ENCODE data around the genes SH2D1A, PRR32, SASH3 and STK26.

- PRO-cap, 4 experiments = no peak in any of the 4 experiments
- RAMPAGE, long total RNA, 2 experiments = no peak in any of the 2 experiments
Measured at GRCh38 chrX:124044928-124045723, 83.6 kb downstream of the STAG2 start.

GRCh38 chrX:124346139-124346865, at the start of gene SH2D1A:
SH2D1A (plus strand) TSS chrX:124346563.
- PRO-cap, 4 experiments = peak in 4 of 4 experiments; most common plus-strand start chrX:124346563 (in 4); most common minus-strand start chrX:124346429 (in 1)
- RAMPAGE, long total RNA, 2 experiments = start-site peak on the plus strand in 2 of 2 experiments, at chrX:124346563-124346578 at its widest, 15 to 16 reads per replicate

- PRO-cap, 4 experiments = peak in 1 of 4 experiments; most common minus-strand start chrX:124984302 (in 1)
- RAMPAGE, long total RNA, 2 experiments = start-site peak on the minus strand in 2 of 2 experiments, at chrX:124984298-124984312 at its widest, 50 to 113 reads per replicate
Measured at GRCh38 chrX:124984119-124984639, 335.5 kb upstream of the TEX13C start.

DNA sequence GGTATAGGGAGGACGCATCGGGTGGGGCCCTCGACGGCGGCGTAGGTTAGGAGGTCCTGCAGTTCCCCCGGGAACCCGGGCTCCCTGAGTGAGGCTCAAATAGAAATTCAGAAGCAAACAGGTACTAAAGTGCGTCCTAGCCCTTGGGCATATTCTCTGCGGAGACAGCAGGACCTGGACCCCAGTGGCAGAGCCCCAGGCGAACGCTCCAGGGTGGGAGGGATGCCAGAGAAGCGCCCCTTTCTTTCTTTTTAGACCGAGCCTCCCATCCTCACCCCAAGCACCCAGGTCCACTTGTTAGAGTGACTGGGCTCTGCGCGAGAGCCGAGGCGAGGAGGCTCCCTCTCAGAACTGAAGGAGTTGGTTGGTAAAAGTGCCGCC, 116.6 kb upstream of the TEX13C start:
- PRO-cap, 4 experiments = no peak in any of the 4 experiments
- RAMPAGE, long total RNA, 2 experiments = no peak in any of the 2 experiments

- PRO-cap, 4 experiments = peak in 4 of 4 experiments; most common plus-strand start chrX:125898858 (in 4)
- RAMPAGE, long total RNA, 2 experiments = no peak in any of the 2 experiments
Measured at GRCh38 chrX:125898661-125898955, 267.5 kb downstream of the DCAF12L2 start.

DNA sequence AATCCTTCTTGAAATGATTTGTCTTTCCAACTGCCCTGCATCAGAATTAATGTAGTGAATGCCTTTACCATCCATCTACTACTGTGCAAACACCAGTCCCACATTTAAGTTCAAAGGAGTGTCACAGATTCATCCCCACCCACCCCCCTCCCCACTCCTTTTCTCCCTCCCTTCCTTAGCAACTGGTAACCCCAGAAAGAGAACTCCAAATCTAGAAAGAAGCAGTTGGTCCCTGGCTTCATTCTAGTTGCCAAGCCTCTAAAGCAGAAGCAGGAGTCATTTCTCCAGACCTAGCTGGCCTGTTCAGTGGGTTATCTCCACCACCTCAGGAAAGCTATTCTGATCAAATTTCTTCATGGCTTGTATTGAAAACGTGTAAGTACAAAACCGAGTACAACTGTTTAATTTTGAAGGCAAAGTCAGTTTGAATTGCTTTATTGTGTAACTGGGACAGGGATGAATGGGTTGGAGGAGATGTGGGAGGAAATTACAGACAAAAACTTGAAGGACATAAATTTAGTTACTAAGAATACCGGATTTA, at the start of gene PRR32:
PRR32 (plus strand) TSS at position 241 of the 541 bp plus-strand sequence.
- PRO-cap, 4 experiments = no peak in any of the 4 experiments
- RAMPAGE, long total RNA, 2 experiments = no peak in any of the 2 experiments

GRCh38 chrX:129739539-129740348, 965 bp downstream of the XPNPEP2 start:
- PRO-cap, 4 experiments = no peak in any of the 4 experiments
- RAMPAGE, long total RNA, 2 experiments = no peak in any of the 2 experiments

GRCh38 chrX:129779562-129780267, at the start of gene SASH3:
SASH3 (plus strand) TSS chrX:129779949.
- PRO-cap, 4 experiments = peak in 4 of 4 experiments; most common plus-strand start chrX:129779968 (in 2); most common minus-strand start chrX:129779814 (in 4)
- RAMPAGE, long total RNA, 2 experiments = start-site peak on the plus strand in 2 of 2 experiments, at chrX:129779942-129779972 at its widest, 50 to 64 reads per replicate

DNA sequence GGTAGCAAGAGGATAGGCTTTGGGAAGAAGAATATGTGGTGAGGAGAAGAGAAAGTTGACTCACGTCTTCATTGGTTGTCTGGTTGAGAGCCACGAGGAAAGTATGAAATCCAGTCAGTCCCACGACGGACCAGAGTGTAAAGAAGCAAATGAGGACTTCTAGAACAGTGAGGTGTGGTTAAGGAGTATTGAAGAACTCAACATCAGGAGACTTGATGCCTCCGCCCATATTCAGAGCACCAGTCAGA, 31.1 kb downstream of the ZDHHC9 start:
- PRO-cap, 4 experiments = no peak in any of the 4 experiments
- RAMPAGE, long total RNA, 2 experiments = no peak in any of the 2 experiments

DNA sequence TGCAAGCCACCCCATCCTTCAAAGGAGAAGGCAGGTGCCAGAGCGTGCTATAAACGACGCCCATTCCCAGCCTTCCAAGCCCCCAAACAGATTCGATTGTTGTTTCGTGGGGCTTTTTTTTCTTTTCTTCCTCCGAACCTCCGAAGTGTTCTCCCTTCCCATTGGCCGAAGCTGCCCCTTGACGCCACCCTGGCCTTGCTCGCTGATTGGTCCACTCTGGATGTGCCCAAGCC, 25.3 kb downstream of the UTP14A start:
- PRO-cap, 4 experiments = peak in 4 of 4 experiments; most common minus-strand start position 98 of the sequence (in 2)
- RAMPAGE, long total RNA, 2 experiments = no peak in any of the 2 experiments

GRCh38 chrX:130014909-130015759, 32.7 kb downstream of the BCORL1 start:
- PRO-cap, 4 experiments = no peak in any of the 4 experiments
- RAMPAGE, long total RNA, 2 experiments = no peak in any of the 2 experiments

- PRO-cap, 4 experiments = peak in 2 of 4 experiments; most common plus-strand start chrX:130163623 (in 2)
- RAMPAGE, long total RNA, 2 experiments = no peak in any of the 2 experiments
Measured at GRCh38 chrX:130163457-130163707, 2.3 kb downstream of the AIFM1 start.

- PRO-cap, 4 experiments = peak in 1 of 4 experiments; most common plus-strand start chrX:130895559 (in 1)
- RAMPAGE, long total RNA, 2 experiments = no peak in any of the 2 experiments
Measured at GRCh38 chrX:130895459-130895658, 7.7 kb downstream of the ENOX2 start.

DNA sequence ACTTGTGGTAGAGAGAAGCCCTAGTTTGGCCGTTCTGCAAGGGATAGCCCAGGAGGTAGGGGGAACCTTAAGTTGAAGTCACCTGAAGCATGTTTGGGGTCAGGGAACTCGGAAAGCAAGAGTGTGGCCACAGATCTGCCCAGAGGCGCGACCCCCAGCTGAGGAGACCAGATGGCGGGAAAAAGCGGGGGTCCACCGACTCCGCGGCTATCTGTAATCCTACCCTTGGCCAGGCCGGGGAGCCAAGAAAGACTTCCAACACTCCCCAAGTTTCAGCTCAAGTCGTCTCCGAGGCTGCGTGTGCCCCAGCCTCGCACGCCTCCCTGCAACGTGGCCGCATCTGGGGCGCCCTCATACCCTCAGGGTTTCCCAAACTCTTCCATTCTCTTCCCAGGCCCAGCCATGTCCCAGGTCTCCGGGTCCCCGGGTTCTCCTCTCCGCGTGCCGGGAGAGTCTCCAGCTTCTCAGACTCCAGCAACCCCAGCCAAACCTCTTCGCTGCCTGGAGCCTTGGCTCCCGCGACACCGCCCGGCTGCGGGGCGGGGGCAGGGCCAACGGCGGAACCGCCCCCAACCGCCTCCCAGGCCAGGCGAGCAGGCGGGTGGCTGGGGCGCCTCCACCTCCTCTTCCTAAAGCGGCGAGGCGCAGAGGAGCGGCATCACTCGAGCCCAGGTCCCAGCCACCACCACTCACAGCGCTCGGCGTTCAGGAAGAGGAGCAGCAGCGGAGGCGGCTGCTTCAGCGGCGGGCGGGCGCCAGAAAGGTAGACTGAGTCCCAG, at the start of gene STK26:
STK26 (plus strand) TSS at position 658 of the 779 bp plus-strand sequence.
- PRO-cap, 4 experiments = peak in 4 of 4 experiments; most common plus-strand start position 658 of the sequence (in 4); most common minus-strand start position 496 of the sequence (in 4)
- RAMPAGE, long total RNA, 2 experiments = start-site peak on the plus strand in 2 of 2 experiments, centred at positions 618 to 732 of the sequence, 18 to 88 reads per replicate

DNA sequence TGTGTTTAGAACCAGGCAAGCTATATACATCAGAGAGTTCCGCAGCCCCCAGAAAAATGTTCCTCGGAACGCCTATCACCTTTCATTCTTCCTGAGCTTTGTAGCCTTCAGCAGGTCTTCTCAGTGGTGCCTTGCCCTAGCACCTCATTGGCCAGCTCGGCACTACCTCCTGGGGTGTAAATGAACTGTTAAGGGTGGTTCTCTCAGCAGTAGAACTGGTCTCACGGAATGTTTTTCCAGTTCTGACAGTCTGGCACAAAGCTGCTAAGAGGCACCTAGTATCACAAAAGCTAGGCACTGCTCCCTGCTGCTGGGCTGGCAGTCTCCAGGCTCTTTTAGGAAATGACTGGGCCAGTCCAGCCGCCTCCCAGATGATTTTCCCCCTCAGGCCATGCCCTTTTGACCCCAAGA, 8.1 kb downstream of the FRMD7 start:
- PRO-cap, 4 experiments = no peak in any of the 4 experiments
- RAMPAGE, long total RNA, 2 experiments = no peak in any of the 2 experiments

DNA sequence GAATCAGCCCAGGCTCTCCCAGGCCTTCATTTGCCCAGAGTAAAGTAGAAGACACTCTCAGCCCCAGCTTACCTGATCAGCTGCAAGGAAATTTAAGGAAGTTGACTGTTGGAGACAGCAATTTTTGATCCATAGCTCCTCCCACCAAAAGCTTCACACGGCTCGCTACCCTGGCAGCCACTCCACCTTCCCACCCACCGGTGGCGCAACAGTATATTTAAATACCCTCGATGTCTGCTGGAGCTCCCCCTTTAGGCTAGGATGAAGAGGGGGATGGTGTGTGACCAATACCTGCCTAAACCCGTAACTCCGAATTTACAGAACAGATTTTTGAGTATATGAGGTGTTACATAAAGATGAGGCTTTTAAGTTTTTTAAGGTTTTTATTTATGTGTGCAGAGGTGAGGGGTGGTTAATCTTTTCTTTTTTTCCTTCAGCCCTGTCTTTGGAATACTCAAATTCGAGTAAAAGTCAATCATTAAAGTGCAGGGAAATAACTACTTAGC, 75.3 kb downstream of the MBNL3 start:
- PRO-cap, 4 experiments = peak in 4 of 4 experiments; most common minus-strand start position 94 of the sequence (in 4)
- RAMPAGE, long total RNA, 2 experiments = start-site peak on the minus strand in 2 of 2 experiments, centred at positions 69 to 71 of the sequence, 83 to 159 reads per replicate

GRCh38 chrX:132432950-132433495, 55.8 kb downstream of the MBNL3 start:
- PRO-cap, 4 experiments = no peak in any of the 4 experiments
- RAMPAGE, long total RNA, 2 experiments = no peak in any of the 2 experiments

DNA sequence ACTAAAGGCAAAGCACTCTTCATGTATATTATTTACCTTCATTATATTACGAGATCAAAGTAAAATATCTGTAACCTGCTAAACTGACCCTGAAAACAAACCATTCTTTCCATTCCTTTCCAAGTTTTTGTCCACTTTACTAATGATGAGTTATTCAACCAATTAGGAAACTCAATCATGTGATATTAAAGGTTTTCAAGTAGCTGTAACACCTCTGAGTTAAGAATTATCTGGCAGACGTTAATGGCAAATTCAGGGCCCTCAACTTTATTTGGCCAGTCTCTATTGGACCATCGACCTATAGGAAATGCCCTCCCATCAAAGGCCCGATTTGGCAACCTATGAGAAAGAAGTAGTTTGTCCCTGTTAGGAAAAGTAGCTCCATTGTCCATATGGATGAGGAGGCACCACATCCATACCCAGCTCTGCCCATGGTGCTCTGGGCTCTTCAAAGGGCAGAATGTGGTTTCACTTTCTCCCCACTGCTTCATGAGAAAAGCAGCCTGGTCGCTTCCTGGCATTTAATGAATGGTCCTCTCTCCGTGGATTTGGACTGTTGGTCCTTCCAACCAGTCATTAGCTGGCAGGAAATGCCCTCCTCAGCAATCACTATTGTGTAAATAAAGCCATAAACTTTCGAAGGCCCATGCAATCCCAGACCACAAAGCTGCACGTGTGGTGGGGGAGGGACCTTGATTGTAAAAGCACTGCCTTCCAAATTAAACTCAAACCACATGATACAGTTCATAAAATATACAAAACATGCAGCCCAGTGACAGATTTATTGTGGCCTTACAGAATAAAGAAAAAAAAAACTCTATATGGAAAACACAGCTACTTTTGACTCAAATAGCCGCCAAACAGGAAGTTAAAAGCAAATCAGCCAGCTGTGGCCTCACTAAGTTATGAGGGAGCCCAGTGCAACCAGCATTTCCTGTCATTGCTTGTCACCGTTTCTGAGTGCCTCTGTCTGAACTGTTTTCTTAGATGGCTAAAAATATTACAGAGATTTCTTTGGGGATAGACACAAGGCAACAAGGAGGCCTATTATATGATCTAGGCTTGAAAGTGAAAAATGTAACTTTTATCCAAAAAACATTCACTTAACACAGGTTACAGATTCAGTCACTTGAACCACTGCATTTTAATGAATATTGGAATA, 8.2 kb downstream of the MBNL3 start:
- PRO-cap, 4 experiments = peak in 2 of 4 experiments; most common plus-strand start position 664 of the sequence (in 1); most common minus-strand start position 526 of the sequence (in 1)
- RAMPAGE, long total RNA, 2 experiments = no peak in any of the 2 experiments

- PRO-cap, 4 experiments = peak in 2 of 4 experiments; most common minus-strand start chrX:132613453 (in 2)
- RAMPAGE, long total RNA, 2 experiments = no peak in any of the 2 experiments
Measured at GRCh38 chrX:132613217-132613571, 124.4 kb upstream of the MBNL3 start.

GRCh38 chrX:133188763-133188962, 29.5 kb downstream of the TFDP3 start:
- PRO-cap, 4 experiments = no peak in any of the 4 experiments
- RAMPAGE, long total RNA, 2 experiments = no peak in any of the 2 experiments